Colonic mucosa (tissue), 1 donor: ENCODE measurements around the gene NRROS.

DNA sequence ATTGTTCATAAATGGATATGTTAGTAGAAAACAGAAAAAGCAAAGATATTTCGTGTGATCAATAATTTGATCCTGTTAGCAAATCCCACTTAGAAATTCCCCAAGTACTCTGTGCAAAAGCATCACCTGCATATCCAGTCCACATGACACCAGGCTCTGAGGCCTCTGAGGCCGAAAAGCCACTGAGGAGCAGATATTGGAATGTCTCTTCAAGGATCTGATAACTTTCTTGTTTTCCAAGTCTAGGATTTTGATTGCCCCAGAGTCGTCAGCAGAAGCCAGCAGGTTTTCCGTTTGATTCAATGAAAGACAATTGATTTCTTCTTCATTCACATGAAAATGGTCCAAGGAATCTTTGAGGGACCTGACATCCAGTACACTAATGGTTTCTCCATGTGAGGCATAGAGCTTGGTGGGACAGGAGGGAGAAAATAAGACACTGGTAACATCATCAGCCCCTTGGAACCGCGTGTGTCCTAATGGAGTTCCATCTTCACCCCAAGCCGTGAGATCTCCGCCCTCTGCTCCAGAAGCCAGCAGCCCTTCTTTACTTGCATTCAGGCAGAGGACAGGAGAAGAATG lies 7.4 kb downstream of the WDR53 start:
- PRO-cap, result no peak

DNA sequence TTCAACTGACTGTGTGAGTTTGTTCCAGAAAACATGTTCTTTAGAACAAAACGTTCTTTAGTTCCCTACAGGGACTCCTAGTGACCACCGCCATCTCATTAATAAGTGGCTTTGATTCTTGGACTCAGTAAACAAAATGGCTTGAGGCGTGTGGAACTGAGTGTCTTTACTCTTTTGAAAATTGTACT lies 15.5 kb upstream of the NRROS start:
- PRO-cap, result no peak

GRCh38 chr3:196638823-196639440 lies 562 bp upstream of the NRROS start:
- PRO-cap, result no peak

- PRO-cap, result bidirectional peak, plus-strand start at chr3:196639694, minus-strand start at chr3:196639678
Measured at GRCh38 chr3:196639441-196640203, at the start of gene NRROS. NRROS (plus strand) TSS chr3:196639694.

DNA sequence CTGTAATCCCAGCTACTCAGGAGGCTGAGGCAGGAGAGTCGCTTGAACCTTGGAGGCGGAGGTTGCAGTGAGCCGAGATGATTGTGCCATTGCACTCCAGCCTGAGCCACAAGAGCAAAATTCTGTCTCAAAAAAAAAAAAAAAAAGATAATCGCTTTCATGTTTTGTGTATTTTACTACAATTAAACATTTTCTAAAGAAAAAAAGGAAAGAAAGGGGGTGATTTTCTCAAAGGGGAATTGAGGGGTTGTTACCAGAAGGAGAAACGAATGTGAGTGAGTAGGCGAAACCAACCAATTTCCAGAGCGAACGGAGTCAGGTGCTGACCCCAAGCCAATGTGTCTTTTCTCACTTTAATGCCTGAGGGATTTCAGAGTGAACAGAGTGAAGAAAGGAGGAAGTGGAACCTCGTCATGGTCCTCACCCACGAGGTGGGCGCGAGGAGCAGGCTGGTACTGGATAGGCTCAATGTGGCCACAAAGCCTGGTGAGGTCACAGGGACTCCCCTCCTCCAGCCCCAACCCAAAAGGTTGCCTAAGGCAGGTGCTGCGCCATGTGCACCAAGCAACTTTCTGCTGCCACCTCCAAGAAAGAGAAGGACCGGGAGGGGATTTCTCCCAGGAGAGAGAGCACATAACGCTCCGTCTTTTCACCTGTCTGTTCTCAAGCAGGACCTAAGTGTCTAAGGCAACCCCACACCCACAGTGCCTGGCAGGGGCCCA lies 3.6 kb downstream of the NRROS start:
- PRO-cap, result unidirectional peak, minus-strand start at position 350 of the sequence

- PRO-cap, result no peak
Measured at GRCh38 chr3:196694255-196694643, 17.8 kb downstream of the CEP19 start.

DNA sequence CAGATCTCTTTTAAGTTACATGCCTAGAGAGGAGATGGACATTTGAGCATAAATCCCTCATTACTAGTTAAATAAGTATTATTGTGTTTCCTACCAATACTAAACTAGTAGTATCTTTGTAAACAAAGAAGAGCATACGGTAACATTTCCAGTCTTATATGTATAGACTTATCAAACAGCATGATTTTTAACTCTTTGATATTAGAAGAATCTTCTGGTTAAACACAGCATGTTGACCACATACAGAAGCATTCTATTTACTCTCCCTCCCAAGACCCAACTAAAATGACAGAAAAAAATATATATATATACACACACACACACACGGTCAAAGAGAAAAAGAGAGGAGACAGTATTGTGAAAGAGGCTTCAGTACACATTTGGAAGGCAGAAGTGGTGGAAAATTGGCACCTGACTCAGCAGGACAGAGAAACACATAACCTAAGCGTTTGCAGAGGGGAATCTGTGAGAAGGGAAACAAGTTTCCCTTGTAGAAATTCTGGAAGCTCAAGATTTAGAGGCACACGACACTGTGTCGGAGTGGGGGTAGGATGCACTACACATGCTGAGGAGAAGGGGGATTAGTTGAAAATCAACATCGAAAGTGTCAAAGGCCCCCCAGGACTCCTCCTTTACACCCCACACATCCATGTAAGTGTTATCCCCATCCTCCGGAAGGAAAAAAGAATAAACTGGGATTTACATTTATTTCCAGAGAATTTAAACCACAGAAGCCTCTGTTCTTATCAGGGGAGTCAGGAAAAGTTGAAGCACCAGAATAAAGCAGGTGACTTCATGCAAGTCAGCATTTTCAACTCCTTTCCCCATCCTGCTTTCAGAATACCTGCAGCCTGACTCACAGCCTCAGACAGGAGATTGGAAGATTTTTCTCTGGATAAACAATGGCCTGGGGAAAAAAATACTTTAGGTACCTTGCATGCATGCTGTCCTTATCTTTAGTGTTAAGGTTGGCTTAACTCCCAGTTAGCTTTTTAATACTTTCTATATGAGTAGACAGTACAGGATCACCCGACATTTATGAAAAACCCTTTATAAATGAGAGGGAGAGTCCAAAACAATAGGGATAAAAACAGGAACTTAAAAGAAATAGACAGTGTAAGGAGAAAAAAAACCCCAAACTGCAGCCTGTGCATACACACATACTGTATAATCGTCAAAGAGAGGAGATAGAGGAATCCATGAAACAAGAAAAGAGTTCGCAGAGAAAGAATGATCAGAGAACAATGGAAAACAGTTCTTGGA lies 53.3 kb downstream of the PAK2 start:
- PRO-cap, result no peak

DNA sequence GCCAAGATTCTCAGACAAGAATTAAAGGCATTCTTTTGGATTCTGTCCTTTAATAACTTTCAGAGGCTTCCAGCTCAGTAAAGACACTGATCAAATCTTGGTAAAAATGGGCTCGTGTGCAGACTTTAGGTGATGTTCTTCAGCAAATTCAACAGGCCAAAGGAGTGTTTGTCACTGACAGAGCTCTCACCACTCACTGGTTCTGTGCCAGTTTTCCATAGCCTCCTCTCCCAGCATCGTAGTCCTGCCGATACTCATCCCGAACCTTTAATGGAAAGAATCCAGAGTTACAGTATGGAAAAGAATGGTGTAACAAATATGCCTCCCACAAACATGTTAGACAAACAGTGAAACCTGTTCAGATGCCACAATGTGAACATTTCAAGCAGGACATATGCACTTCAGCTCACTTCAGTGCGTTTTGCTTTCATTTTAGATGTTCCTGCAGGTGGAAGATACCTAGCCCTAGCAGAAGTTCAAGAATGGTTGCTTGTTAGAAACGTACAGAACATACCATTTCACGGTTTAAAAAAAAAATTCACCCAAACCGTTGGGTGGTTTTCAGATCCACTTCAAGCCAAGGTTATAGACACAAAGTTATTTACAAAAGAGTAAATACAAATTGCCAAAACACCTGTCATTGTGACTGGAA lies 5.4 kb downstream of the NCBP2 start:
- PRO-cap, result no peak

DNA sequence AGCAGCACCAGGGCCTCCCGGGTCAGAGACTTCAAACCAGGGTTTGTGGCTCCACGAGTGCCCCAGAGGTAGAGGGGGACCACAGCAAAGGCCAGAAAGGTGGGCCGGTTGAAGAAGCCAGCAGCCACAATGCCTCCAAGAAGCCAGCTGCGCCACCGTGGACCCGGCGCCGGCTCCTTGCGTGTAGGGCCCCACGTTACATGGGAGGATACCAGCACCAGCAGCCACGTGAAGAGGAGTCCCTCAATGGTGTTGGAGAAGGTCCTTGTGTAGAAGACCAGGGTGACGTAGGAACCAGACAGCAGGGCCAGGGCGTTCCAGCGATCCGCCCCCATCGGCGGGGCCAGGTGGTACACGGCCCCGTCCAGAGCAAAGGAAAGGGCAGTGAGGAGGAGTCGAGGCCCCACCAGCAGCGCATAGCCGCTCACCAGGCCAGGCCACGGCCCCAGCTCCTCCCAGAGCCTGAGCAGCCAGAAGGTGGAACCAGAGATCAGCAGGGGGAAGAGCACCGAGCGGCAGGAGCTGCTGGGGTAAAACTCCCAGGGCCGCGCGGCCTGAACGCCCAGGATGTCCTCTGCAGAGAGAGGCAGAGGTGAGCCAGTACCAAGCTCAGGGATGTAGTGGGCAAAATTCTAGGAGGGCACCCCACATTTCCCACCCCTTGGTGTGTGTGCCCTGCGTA lies 5.8 kb downstream of the NCBP2AS2 start:
- PRO-cap, result no peak

GRCh38 chr3:196962080-196962752 lies 6.4 kb downstream of the PIGZ start:
- PRO-cap, result unidirectional peak, minus-strand start at chr3:196962553; bidirectional peak, plus-strand start at chr3:196962891, minus-strand start at chr3:196962680

GRCh38 chr3:197085355-197086017 lies 55.9 kb upstream of the MELTF start:
- PRO-cap, result no peak

GRCh38 chr3:197119251-197119969 lies 89.8 kb upstream of the MELTF start:
- PRO-cap, result no peak

DNA sequence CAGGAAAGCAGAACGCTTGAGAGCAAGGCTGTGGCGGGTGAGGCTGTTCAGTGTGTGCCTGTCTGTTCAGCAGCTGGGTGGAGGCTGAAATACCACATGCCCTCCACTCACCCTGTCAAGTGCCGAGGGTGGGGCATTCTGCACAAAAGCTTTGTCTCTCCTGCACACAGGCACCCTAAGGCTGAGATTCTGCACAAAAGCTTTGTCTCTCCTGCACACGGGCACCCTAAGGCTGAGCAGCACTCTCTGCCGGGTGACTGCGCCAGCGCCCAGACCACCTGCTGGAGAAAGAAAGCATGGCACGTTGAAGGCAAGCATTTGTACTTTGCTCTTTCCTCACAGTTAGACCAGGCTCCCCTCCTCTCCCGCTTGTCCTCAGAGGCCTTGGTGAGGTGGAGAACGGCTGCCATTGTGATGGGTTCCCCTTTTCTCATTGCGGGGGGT lies 97.5 kb downstream of the BDH1 start:
- PRO-cap, result unidirectional peak, plus-strand start at position 378 of the sequence

DNA sequence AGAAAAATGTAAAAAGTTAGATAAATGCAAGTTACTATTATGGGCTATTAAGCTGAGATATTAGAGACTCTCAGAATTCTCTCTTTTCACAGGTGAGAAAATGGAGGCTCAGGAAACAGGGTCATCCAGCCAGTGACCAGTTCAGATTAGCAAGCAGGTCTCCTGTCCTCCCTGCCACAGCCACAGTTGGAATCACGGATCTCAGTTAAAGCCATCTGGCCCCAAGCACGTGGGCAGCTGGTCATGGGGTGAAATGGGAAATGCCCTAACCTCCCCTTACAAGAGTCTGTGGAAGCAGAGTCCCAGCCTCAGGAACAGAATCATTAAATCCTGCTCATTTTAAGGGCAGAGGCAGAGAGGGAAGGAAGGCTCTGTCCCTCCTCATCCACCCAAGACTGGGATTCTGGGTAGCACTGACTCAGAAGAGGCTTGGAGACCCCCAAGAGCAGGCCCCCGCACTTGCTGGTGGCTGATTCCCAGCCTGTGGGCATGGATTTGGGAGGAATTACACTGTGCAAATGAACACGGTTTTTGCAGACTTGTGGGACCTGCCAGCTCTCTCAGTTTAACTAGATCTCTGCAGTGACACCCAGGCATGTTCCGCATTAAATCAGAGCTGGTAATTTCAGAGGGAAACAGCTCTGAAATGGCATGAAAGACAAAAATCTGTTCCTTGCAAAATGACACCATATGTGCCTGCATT lies 89.1 kb downstream of the BDH1 start:
- PRO-cap, result no peak

GRCh38 chr3:197498989-197500033 lies 56.5 kb downstream of the BDH1 start:
- PRO-cap, result no peak

- PRO-cap, result unidirectional peak, minus-strand start at chr3:197501984
Measured at GRCh38 chr3:197501856-197502486, 53.8 kb downstream of the BDH1 start.

- PRO-cap, result bidirectional peak, plus-strand start at chr3:197654913, minus-strand start at chr3:197654847
Measured at GRCh38 chr3:197654774-197655310, 81.9 kb downstream of the RUBCN start.

DNA sequence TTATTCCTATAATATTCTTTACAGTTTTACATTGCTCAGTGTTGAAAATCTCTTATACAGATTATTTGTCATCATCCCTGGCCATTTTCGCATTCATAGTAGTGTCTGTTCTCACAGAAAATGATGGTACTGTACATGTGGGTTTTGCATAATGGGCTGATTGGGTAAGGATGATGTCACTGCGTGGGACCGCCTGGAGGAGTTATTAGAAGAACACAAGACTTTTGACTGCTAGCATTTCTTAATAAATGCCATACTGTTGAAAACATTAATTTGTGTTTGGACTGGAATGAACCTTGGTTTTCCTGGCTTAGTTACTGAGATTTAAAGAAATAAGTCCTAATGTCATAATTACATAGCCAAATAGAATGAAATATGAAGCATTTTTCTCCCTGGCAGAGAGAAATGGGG lies 20.3 kb downstream of the LRCH3 start:
- PRO-cap, result no peak

DNA sequence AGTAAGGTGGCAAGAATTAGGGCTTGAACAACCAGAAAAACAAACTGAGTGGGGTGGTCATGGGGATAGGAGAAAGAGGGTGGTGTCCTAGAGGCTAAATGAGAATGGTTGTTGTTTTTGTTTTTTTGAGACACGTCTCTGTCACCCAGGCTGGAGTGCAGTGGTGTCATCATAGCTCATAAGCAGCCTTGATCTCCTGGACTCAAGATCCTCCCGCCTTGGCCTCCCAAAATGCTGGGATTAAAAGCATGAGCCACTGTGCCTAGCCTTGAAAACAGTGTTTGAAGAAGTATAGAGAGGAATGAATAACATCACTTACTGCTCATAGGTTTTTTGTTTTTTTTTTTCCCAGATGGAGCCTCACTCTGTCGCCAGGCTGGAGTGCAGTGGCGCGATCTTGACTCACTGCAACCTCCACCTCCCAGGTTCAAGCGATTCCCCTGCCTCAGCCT lies 53.3 kb downstream of the LRCH3 start:
- PRO-cap, result no peak

- PRO-cap, result no peak
Measured at GRCh38 chr3:198153014-198153571, 193.1 kb downstream of the LMLN start.